ENCODE data around the gene NREP.

GRCh38 chr5:111757118-111757629 lies at the start of gene NREP:
NREP (minus strand) TSS chr5:111757194.
- PRO-cap, result unidirectional peak, plus-strand start at chr5:111757327; bidirectional peak, plus-strand start at chr5:111757517, minus-strand start at chr5:111757401

DNA sequence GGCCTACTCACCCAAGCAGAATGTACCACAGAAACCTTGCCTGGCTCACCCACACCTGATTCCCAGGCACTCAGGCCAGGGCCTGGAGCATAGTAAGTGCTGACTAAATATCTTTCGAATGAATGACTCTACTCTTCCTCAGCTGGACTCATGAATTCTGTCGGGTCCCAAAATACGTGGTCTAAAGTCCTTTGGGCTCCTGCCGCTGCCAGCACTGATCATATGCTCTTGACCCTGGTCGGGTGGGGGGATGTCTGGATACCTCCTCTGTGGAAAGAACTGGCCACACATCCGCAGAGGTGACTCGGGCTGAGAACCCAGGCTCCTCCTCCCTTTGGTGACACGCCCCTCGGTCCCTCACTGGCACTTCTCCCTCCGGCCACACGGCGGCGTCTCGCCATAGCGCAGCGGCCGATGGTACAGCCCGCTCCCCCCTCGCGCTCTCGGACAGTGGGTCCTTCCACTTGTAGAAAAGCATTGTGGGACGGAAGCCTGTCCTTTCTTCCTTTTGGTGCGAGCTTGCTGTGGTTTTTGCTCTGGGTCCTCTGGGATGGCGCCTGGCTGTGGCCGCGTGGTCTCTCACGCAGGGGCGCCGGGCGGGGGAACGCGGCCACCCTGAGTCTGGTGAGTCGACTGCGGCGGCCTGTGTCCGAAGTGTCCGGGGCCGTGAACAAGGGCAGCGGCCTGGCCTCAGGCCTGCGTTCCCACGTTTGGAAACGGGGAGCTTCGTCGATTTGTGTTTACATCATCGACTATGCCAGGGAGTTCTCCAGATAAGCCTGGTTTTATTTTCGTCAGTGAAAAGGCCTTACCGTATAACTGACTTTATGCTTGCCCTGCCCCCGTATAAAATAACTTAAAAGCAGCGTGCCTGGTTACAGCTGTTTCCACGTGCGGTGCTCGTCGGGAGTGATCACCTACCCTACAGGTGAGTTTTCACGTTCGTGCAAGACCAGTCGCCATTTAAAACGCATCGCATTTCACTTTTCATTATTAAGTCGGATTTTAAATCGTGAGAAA lies 258.4 kb downstream of the EPB41L4A start:
- PRO-cap, result bidirectional peak, plus-strand start at position 498 of the sequence, minus-strand start at position 448 of the sequence

DNA sequence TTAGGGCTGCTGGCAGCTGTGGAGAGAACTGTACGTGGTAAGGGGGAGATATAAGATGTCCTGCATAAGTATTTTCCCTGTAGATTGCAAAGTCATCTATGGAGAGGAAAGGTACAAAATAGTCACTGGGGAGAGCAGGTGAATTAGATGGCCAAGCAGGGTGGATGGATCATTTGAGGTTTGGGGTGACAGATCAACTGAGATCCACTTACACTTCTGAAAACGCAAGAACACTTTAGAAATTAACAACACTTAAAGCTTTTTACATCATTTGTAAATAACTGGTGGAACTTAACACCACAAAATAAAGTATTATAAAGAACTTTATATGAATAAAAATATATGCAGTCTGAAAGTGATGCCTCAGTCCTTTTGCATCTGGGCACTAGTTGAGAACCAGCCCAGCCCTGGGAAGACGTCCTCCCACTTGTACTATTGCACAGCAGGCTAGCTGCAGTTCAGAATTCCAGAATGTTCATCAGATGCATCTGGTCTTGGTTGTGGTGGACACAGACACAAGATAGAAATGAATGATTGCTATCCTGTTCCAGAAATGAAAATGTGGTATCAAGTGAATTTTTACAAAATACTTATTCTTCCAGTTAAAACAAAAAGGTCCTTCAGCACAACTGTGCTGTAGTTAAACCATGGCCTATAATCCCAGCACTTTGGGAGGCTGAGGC lies 255.0 kb downstream of the EPB41L4A start:
- PRO-cap, result no peak

DNA sequence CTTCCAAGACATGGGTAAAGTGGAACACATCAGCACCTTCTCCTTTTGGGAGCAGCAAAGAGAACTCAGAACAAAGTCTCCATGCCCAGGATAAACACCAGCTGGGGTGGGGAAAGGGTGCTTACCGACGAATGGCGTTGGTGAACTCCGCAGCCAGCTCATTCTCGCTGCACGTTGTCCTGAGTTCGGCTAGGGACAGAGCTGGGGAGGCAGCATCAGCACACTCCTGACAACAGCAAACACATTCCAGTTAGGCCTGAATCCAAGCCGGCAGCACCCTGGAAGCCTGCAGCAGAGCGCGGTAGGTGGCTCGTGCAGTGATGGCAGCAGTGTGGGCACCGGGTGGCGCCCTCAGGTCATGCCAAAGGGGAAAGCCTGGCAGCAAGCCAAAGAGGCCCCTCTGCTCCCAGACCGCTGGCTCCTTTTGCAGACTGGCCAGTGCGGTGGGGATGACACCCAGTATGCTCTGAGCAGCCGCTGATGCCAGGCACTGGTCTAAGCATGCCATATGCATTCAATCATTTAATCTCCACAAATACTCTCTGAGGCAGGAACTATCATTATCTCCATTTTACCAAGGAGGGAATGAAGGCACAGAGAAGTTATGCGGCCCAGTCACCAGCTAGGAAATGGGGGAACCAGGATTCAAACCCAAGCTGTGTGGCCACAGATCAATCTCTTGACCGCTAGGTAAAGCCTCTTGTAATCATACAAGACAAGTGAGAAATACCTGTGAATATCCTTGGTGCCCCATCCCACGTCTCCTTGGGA lies 67.0 kb downstream of the DCP2 start:
- PRO-cap, result no peak

- PRO-cap, result no peak
Measured at GRCh38 chr5:113121690-113122219, 145.2 kb downstream of the DCP2 start.

- PRO-cap, result unidirectional peak, minus-strand start at chr5:113141009
Measured at GRCh38 chr5:113140830-113141663, 164.4 kb downstream of the DCP2 start.

DNA sequence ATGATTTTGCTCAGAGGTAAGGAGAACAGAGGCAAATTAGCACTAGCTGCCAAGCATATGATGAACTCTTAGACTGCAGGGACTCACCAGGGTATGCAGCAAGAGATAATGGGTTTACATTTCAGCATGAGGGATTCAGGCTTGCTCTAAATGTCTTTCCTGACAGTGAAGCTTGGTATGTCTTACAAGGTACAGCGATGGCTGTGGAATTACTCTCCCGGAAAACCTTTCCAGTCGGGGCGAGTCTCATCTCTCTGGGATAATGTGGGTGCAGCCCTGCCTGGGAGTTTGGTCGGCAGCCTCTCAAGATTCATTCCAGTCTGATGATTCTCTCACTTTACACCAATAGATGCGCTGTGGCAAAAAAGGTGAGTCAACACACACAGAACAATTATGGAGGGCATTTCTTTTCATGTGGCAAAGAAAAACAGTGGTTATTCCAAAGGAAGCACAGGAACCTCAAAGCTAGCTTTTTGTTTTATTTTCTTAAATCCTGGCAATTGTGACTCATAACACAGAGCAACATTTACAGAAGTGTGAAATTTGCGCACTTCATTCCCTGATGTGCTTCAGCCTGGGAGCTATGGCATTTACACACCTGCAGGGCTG lies 190.3 kb downstream of the DCP2 start:
- PRO-cap, result no peak

GRCh38 chr5:113209297-113209592 lies 225.5 kb downstream of the TSSK1B start:
- PRO-cap, result no peak

- PRO-cap, result no peak
Measured at GRCh38 chr5:113515721-113516056, 2.2 kb downstream of the YTHDC2 start.

GRCh38 chr5:114055696-114056776 lies 305.8 kb upstream of the KCNN2 start:
- PRO-cap, result bidirectional peak, plus-strand start at chr5:114055984, minus-strand start at chr5:114055882

DNA sequence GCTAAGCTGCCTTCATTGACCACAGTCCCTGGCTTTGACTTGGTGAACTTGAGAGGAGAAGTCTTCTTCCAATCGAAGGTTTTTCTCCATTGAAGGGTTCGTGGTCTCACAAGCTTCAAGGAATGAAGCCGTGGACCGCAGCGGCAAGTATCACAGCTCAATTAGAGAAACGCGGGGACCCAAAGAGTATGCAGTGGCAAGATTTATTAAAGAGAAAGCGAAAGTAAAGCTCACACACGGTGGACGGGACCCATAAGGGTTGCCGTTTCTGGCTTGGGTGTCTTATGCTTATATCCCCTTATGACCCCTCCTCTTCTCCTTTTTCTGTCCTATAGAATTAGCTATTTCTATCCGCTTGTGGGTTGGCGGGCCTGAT lies 101.2 kb downstream of the TRIM36 start:
- PRO-cap, result no peak

DNA sequence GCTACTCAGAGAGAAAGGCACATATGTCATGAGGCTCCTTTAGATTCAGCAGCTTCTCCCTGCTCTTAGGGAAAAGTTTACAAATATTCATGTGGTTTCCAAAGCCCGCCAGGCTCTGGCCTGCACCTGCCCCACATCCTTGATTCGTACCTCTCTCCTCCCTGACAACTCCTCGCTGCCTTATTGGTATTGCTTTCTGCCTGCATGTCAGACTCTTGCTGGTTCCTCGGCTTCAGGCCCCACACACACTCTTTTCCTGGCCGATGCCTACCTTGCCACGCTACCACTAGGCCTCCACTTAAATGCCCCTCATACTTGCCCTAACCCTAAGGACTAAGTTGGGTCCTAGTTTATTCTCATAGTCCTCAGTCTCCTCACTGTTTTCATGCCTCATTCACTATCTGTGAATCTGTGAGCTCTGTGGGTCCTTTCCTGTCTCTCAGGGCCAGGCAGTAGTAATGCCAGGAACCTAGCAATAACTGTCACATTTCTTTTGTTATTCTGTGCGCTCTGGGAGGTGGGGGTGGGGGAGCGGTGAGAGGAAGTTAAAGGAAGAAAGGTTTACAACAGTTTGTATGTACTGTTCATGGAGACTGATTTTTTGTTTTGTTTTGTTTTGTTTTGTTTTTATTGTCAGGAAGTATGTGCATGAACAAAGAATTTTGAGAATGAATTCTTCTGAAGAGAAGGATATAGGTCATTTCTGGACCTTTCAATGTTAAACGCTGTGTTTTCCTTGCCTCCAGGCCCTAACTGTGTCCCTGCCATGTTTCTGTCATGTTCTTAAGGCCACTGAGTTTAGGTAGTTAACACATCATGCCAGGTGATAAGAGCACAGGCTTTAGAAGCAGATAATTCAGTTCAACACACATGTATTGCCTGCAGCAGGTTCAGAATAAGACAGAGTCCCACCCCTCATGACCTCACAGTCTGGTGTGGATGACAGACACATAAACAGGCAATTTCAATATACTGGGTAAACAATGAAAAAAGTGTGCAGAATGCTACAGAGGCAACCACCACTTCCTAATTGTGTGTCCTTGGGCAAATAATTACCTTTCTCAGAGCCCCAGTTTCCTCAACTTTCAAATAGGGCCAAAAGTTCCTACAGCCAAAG lies 13.1 kb upstream of the FEM1C start:
- PRO-cap, result no peak

DNA sequence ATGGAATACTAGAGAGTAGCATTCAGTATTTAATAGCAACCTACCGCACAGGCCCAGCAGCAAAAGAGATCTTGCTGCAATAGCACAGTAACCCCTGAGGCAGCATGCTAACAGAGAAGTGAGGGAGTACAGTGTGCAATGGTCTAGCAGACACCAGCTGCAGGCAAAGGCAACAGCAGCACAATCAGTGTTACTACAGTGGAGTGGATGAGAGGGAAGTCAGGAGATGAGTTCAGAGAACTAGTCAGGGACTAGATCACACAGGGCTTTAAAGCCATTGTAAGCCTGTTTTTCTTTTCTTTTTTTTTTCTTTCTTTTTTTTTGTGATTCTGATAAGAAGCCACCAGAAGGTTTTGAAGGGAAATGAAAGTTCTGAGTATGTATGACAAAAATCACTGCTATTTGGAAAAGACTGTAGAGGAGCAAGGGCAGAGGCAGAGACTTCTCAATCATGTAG lies 2.7 kb downstream of the TICAM2 start:
- PRO-cap, result no peak

GRCh38 chr5:116083944-116084703 lies 701 bp upstream of the COMMD10 start:
- PRO-cap, result no peak

DNA sequence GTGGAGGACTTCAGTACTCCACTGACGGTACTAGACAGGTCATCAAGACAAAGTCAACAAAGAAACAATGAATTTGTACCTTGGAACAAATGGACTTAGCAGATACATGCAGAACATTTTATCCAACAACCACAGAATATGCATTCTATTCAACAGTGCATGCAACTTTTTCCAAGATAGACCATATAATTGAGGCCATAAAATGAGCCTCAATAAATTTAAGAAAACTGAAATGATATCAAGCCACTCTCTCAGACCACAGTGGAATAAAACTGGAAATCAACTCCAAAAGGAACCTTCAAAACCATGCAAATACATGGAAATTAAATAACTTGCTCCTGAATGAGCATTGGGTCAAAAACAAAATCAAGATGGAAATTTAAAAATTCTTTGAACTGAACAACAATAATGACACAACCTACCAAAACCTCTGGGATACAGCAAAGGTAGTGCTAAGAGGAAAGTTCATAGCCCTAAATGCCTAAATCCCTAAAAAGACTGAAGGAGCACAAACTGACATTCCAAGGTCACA lies 109.0 kb downstream of the COMMD10 start:
- PRO-cap, result no peak

DNA sequence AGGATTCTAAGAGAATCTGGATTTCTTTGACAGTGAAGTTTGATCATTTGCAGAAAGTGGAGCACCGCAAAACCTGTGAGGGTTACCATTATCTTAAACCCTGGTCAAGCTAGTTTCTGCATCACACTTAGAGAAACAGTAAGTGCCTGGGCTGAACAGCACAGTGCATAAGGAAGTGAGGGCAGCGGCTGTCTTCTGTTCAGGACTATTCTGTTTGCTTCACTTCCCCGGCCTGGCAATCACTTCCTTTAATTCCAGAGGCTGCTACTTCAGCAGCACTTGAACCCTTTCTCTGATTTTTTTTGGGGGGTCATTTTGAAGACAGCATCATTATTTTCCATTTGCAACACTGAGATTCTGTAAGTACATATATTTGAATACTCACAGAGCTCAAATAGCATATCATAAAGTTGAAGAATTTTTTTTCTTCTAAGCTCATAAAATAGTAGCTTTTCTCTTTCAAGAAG lies 32.0 kb downstream of the SEMA6A start:
- PRO-cap, result no peak

DNA sequence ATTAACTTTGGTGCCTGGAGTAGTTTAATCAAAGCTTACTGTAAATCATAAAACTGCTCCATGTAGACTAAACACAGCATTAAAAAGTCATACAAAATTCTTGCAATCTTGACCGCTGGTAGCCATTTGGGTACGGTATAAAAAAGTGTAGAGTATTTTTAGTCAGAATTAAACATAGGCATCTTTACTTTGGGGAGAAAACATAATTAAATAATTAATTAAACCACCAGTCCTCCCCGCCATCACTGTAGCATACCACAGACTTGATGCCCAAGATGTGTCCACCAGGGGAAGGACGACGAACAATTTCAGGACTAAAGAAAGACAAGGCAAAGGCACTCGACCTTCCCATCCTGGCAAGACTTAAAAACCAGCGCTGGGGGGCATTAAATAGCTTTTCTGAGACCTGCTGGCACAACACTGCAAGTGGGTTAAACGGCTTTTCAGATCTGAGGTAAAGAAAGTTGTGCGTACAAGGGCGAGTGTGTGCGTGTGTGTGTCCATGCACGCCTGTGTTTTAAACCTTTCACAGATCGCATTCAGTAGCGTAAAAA lies 2.8 kb downstream of the SEMA6A start:
- PRO-cap, result no peak

DNA sequence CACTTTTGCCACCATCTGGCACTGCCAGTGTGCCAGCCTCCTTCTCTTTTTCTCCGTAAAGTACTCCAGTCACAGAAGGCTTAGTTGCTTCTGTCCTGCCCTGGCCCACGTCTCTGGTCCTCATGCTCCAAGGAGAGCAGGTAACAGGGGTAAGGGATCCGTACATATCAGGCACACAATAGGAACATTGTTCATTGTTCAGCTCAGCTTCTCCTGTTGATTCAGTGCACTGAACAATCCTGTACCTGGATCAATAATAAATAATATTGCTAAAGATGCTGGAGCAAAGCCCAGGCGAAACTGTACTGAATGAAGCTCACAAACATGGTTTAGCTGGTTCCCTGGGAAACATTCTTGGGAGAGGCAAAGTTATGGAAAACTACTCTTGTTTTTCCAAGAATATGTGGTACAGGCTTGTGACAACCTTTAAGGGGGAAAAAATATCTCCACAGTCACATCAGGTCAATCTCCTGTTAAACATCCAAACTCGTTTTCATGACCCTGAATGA lies 102.1 kb upstream of the SEMA6A start:
- PRO-cap, result no peak

GRCh38 chr5:116766496-116766944 lies 191.9 kb upstream of the SEMA6A start:
- PRO-cap, result no peak

DNA sequence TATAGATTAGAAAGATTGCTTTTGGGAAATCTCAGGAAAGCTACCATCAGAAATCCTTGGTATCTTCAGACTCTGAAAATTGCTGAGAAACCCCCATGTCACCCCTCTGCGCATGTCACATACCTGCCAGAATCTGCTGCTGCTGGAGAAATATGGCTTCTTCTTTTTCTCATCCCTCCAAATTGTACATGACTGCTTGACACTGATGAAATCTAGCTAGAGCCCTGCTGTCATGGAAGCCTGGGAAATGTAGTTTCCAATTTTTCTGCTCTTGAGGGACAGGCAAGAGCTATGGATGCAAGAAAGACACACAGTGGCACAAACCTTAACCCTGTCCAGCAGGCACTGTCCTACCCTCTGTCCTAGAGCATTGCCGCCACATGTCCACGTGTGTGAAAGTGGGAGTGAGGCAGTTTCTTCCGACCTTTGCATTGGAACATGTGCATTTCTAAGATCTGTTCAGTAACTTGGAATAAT lies 255.4 kb upstream of the SEMA6A start:
- PRO-cap, result no peak

All from left ventricle myocardium (tissue), 1 donor.